RPMI7951 (cell line): ENCODE results near the genes CCDC14, HEG1 and ROPN1B.

- RAMPAGE, long total RNA: no peak
Measured at GRCh38 chr3:123798485-123798904, 85.6 kb downstream of the MYLK start.

DNA sequence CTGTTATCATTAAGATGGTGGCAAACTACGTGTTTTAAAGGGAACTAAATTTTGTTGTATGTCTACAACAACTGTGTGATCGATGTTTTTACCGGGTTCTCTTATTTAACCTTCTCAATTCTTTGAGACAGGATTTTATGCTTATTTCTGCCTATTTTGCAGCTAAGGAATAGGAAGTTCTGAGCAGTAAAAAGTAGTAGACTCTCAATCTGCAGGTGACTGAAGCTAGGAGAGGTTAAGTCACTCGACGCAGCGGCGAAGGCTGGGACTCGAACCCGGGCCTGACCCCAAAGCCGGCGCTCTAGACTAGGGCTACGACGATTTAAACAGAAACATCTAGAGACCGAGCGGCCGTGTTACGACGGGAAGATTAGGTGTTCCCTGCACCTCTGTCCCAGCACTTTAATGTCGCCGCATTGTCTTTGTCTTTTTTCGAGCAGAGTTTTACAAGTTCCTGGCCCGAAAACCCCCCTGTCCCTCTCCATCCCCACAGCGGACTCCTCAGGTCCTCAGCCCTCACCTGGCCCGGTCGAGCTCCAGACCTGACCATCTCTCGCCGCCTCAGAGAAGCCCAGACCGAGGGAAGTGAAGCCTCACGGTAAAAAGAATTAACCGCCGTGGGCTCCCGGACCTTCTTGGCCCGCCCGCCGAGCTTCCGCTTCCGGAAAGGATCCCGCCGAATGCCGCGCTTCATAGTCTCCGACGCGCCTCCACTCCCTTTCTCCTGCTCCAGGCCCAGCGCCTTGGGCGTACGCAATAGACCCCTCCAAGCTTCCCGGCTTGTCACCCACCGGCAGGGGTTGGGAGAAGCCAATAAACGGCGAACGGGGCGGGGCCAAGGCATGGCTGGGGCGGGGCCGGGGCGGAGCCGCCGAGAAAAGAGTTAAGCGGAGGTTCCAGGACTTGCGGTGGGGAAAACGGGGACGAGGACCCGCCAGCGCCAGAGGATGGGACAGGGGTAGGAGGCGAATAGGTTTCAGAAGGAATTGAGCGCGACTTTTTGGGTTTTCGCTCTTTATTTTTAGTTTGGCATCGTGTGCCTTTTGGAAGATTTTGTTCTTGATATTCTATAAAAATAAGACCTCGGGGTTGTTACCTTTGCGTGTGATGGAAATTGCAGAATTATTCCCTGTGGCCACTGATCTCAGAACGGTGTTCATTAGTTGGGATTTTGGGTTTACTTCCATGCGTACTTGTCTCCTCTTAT lies at the start of gene CCDC14:
CCDC14 (minus strand) TSS at position 606 of the 1,207 bp plus-strand sequence.
- RAMPAGE, long total RNA: no peak

GRCh38 chr3:124034741-124034864 lies 1.4 kb downstream of the KALRN start:
- RAMPAGE, long total RNA: no peak

DNA sequence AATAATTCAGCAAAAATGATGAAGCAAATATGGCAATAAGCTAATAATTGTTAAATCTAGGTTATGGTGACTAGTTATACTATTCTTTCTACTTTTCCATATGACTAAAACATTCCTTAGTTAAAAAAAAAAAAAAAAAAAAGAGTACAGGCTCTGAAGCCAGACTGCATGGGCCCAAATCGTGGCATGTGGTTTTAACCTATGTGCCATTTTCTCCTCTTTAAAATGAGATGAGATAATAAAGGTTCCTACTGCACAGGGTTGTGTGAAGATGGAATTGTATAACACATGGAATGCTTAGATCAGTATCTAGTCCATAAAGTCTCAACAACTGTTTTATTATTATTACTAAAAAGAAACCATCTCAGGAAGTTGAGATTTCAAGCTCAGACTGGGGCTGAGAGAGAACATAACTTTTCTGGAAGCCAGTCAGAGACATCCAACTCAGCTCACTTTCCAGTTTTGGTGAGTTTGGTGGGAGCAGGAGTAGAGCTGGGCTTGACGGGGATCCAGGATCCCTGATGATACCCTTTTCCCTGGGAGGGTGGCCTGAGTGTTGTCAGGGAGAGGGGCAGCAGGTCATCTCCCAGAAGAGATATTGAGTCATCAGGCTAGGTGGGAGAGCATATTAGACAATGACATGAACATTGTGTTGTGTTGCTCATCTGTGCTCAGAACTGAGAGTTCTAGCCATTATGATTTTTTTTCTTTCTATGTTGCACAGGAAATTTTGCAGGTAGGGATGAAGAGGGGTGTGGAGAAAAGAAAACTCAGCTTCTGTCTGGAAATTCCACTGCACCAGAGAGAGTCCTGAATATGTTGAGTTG lies 32.6 kb downstream of the KALRN start:
- RAMPAGE, long total RNA: no peak

- RAMPAGE, long total RNA: no peak
Measured at GRCh38 chr3:124364594-124364987, 331.4 kb downstream of the KALRN start.

GRCh38 chr3:124599259-124599671 lies 131.0 kb upstream of the UMPS start:
- RAMPAGE, long total RNA: no peak

GRCh38 chr3:124602998-124603424 lies 127.2 kb upstream of the UMPS start:
- RAMPAGE, long total RNA: no peak

GRCh38 chr3:124632175-124632897 lies 97.9 kb upstream of the UMPS start:
- RAMPAGE, long total RNA: no peak

DNA sequence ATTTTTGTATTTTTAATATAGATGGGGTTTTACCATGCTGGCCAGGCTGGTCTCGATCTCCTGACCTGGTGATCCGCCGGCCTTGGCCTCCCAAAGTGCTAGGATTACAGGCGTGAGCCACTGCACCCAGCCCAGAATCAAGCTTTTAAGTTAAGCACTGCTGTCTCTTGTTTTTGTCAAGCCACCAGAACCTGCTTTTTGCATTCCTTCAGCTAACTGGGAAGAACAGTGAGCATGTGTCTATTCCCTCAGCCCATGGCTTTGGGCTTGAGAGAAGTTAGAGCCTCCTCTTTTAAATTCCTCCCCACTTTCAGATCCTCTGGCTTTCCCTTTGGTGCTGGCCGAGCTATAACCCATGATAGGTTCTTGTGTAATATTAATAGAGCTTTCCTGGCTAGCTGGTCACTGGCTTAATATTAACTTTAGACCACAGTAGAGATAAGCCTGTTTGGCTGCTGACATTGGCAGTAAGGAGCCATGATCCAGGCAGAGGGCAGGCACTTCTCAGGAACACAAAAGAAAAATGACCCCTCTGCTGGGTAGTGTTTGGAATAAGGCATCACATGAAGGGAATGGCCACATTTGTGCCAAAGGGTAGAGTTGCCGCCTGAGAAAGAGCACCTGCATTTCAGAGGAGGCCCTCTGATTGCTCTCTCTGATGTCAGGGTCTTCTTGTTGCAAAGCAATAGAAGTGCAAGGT lies 65.5 kb upstream of the UMPS start:
- RAMPAGE, long total RNA: no peak

DNA sequence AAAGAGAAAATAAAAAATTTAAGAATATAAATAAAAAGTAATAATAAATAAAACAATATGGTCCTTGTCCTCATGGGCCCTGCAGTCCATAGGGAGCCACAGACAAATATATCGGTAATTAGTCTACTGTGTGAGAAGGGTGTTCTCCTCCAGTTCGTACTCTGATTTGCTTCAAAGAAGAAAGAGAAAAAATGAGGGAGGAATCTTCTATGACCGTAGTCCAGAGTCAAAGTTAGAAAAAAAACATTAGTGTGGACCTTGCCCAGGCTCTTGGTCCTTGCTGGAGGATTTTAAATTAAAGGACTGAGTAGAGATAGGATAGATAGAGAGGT lies 40.1 kb upstream of the UMPS start:
- RAMPAGE, long total RNA: no peak

GRCh38 chr3:125003226-125004132 lies 52.3 kb downstream of the HEG1 start:
- RAMPAGE, long total RNA: no peak

- RAMPAGE, long total RNA: no peak
Measured at GRCh38 chr3:125055943-125056520, at the start of gene HEG1. Gene HEG1, minus strand, starts transcription at chr3:125055997.

DNA sequence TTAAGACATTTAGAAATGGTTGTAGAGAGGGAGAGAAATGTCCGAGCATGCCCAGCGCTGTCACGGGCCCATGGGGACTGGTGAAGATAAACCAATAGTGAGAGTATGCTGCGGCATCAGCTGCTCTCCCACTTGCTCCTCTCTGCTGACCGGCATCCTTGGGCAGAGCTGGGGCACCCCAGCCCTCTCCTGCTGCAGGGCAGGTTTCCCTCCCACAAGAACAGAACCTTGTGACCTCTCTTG lies 6.4 kb upstream of the HEG1 start:
- RAMPAGE, long total RNA: no peak

DNA sequence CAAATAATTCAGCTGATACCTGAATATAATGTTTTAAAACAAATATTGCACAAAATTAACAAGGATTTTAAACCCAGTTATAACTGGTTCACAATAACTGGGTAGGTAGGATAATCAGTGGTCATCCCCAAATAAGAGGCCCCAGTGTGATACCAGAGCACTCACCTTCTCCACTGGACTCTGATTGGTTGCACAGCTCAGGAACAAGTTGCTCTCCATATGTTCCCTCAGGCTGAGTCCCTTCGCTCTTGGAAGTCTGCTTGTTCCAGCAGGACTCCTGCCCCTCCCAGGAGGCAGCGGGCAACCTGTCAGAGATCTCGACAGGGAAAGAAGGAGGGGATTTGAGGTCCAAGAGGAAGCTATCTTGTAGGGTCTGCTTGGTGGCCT lies 51.5 kb upstream of the HEG1 start:
- RAMPAGE, long total RNA: no peak

- RAMPAGE, long total RNA: no peak
Measured at GRCh38 chr3:125110817-125111530, 55.2 kb upstream of the HEG1 start.

GRCh38 chr3:125148344-125149289 lies 63.9 kb downstream of the SLC12A8 start:
- RAMPAGE, long total RNA: no peak

DNA sequence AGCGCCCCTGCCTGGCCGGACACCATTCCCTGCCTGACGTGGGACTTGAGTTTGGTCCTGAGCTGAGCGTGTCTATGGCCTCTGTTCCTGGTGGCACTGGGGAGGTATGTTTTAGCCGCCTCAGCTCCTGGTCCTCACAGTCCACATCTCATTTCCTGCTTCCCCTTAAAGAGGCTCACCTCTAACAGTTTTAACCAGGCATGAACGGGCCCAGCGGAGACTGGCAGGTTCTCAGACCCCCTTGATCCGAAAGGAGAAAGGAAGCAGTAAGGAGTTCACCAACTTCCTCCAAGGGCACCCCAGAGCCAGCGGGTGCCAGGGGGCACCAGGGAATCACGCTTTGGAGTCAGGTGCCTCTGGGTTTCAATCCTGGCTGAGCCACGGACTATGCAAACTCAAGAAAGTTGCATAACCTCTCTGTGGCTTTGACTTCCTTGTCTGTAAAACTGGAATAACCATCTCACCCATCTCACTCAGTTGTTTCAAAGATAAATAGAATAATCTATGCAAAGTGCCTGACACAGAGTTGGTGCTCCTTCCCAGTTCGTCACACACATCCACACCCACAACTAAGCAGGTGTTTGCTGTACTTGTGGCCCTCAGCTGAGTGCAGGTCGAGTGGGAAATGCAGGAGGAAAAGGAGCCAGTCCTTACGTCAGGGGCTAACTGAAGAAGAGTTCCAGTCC lies 48.5 kb downstream of the SLC12A8 start:
- RAMPAGE, long total RNA: no peak

GRCh38 chr3:125915631-125916454 lies 53.1 kb upstream of the ROPN1B start:
- RAMPAGE, long total RNA: no peak

DNA sequence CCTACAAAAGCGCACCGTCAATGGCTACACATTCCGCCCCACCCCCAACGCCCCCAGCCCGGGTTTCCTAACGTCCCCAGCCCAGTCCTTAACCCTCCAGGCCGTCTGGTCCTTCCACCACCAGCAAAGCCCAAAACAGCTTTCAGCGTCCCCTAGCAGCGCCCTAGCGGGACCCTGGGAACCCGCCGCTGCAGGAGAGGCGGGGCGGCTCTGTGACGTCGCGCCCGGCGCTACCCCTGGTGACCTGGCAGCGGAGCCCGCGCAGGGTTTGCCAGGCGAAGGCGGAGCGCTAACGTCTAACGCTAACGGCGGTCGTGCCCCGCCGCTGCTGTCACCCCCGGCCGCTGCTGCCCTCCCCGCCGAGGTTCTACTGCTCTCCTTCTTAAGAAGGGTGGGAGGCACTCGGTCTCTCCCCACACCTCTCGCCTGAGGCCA lies at the start of gene ROPN1B:
ROPN1B (plus strand) TSS at position 264 of the 435 bp plus-strand sequence.
- RAMPAGE, long total RNA: no peak

DNA sequence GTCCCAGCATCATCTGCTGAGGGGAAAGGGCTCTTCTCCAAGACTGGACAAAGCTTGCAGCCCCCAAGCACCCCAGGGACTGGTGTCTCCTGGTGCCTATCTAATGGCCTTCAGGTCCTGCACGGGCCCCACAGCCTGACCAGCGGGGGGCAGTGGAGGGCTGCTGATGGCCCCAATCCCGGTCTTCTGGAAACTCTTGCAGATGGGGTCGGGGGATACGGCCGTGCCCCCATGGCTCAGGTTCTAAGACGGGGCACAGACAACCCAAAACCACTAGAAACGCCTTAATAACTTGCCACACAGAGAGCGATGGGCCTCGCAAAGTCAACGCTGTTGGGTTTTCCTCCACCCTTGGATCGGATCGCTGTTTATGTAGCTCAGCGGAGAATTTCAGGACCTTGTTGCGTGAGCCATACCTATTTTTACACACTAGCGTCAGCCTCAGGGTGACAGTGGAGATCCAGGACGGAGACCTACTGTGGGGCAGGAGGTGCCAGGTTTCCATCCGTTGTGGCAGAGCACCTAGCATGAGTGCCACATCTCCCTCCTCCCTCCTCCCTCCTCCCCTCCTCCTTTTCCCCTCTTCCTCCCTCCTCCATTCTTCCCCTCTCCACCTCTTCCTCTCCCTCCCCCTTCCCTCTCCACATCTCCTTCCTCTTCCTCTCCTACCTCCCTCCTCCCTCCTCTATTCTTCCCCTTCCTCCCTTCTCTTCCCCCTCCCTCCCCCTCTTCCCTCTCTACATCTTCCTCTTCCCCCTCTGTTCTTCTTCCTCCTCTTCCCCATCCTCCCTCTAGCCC lies 79.3 kb upstream of the ALDH1L1 start:
- RAMPAGE, long total RNA: no peak